HT-29 (cell line): ENCODE measurements around the gene ASF1A.

DNA sequence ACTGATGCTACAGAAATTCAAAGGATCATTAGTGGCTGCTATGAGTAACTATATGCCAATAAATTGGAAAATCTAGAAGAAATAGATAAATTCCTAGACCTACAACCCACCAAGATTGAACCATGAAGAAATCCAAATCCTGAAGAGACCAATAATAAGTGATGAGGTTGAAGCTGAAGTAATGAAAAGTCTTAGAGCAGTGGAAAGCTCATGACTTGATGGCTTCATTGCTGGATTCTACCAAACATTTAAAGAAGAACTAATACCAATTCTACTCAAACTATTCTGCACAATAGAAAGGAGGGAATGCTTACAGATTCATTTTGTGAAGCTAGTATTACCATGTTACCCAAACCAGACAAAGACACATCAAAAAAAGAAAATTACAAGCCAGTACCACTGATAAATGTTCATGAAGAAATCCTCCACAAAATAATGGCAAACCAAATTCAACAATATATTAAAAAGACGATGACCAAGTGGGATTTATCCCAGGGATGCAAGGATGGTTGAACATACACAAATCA, 23.1 kb downstream of the NUS1 start:
- RAMPAGE, long total RNA: no peak

- RAMPAGE, long total RNA: no peak
Observed at GRCh38 chr6:117999134-117999563, 92.1 kb downstream of the SLC35F1 start.

DNA sequence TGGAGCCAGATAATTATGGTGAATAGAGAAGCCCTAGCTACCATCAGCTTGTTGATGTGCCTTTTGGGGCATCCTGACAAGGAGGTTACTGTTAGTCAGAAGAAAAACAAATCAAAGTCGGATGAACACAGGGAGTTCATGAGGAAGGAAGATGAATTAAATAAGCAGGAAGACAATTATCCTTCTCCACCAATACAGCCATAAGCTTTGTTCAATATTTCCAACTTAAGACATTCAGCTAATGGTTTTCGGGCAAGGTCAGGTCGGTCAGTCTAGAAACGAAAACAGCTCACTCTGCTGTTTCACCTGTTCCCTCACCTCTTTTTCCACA, 163.7 kb upstream of the PLN start:
- RAMPAGE, long total RNA: no peak

GRCh38 chr6:118821521-118822032, 72.4 kb upstream of the ASF1A start:
- RAMPAGE, long total RNA: no peak

DNA sequence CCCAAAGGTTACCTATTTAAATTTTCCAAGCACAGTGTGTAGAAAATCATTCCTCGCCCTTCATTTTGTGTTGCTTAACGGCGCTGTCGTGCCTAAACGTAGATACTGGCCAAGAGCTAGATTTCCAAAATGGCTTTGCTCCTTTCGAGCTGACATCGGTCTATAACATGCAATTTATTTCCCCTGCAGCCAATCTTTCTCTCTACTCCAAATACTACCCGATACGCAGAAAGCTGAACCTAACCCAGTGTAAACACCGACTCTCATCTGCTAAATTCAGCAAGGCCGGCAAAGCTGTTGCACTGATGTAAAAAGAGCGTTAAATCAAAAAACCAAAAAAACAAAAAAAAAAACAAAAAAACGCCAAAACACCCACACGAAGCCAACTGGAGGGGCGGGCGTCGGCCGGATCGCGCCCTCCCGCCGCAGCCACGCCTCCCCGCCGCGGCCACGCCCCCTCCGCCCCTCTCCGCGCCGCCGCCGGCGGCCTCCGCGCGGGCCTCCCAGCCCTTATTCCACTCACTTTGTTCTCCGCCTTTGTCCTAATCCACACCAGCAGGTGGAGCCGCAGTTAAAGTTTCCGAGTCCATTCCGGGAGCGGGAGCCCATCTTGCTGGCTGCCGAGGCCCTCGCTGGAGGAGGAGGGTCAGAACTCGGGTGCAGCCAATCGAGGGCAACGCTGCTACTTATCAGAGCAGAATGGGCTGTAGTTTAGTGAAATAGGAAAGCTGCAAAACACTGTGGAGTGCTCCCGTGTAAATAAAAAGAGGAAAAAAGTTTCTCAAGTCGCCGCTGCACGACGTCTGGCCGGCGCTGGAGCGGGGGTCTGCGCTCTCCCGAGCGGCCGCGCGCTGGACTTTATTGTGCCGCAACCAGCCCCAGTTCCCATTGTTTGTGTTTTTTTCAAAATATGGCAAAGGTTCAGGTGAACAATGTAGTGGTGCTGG, at the start of gene ASF1A:
TSS of gene ASF1A (plus strand) at position 649 of the 947 bp plus-strand sequence.
- RAMPAGE, long total RNA: start-site peak on the plus strand centred at position 666 of the sequence, 107 bp wide, 59 and 143 reads in 2 replicates

DNA sequence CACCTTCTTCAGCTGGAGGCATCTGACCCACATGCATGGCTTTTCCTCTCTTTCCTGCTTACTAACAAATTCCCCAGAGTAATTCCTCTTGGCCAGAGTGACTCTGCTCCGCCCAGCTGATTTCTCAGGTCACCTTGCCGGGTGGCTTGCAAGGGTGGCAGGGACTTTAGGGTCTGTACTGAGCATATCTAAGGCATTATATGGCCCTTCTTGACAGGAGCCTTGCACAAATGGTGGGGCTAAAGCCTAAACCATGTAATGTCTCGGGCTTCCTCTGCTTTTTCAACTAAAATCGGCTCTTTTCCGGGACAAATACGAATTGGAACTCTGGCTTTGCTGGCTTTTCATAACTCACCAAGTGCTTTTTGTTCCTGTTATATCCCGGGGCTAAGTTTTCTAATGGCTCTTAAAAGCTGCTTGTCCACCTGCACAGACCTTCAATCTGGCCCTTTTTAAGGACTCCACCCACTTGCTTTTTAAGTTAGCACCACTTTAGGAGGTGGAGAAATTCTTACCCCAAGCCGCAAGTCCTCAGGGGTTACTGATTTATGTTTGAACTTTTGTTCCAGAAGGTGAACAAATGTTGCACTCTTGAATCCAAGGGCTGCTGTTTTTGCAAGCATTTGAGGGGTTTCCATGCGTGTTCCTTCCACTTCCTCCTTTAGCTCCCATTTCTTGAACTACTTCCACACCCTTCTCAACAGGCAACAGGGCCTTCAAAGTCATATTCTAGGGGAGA, 37.9 kb downstream of the FAM184A start:
- RAMPAGE, long total RNA: no peak

GRCh38 chr6:119075960-119076988, 2.2 kb downstream of the FAM184A start:
- RAMPAGE, long total RNA: no peak

- RAMPAGE, long total RNA: no peak
Observed at GRCh38 chr6:119204432-119204963, 126.0 kb upstream of the FAM184A start.

- RAMPAGE, long total RNA: no peak
Observed at GRCh38 chr6:119269227-119270088, 80.1 kb downstream of the MAN1A1 start.

- RAMPAGE, long total RNA: no peak
Observed at GRCh38 chr6:119286497-119287209, 62.9 kb downstream of the MAN1A1 start.

- RAMPAGE, long total RNA: no peak
Observed at GRCh38 chr6:119442730-119443336, 93.3 kb upstream of the MAN1A1 start.

- RAMPAGE, long total RNA: no peak
Observed at GRCh38 chr6:119454666-119455146, 105.1 kb upstream of the MAN1A1 start.

DNA sequence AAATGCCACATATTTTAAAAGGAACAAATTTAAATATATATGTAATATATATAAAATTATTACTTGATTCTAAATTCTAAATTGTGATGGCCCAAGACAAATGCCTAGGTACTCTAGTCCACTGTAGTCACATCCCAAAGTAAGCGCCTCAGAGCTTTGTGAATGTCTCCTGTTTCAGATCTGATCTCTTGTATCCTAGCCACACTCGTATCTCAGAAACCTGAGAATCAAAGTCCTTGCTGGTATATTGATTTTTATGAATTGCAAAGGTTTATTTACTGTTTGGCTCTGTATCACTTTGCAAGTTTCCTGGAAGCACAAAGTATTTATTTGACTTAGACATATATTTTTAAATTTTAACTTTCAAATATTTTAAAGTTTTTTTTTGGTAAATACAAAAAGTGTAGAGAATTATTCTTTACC, 148.8 kb upstream of the MAN1A1 start:
- RAMPAGE, long total RNA: no peak

DNA sequence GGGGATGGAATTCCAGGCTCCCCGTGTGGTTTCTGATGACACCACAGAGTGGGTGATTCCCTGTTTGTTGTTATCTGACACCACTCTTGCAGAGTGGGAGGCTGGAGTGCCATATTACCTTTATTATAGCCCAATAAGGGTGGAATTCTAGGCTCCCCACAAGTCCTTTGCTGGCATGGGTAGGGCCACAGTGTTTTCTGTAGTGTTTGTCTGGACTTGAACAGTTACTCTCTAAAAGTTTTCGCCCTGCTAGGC, 264.7 kb upstream of the MAN1A1 start:
- RAMPAGE, long total RNA: no peak

DNA sequence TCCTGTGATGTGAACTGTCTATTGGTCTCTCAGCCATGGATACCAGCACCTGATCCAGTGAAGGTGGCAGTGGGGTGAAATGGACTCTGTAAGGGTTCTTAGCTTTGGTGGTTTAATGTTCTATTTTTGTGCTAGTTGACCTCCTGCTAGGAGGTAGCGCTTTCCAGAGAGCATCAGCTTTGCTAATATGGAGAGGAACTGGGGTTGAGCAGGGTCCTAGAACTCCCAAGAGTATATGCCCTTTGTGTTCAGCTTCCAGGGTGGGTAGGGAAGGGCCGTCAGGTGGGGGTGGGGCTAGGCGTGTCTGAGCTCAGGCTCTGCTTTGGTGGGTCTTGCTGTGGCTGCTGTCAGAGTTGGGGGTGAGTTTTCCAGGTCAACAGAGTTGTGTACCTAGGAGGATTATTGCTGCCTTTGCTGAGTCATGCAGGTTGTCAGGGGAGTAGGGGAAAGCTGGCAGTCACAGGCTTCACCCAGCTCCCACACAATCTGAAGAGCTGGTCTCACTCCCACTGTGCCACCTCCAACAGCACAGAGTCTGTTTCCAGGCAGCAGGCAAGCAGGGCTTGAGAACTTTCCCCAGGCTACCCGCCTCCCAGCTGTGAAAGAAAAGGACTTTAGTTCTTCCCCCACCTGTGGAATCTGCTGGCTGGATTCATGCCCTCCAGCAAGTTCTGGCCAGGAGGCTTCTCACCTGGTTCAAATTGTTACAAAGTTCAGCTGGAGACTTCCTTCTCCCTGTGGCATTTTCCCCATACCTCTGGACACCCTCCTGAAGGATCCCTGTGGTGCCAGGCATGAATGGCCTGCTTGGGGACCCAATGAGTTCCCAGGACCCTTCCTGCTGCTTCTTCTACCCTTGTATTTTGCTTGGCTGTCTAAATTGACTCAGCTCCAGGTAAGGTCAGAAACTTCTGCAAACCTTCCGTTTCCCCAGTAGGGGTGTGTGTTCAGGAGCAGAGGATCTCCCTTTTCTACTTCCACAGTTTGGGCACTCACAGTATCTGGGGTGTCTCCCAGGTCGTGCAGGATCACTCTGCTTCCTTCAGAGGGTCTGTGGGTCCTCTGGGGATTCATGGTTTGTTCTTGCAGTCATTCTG, 377.9 kb upstream of the MAN1A1 start:
- RAMPAGE, long total RNA: no peak

DNA sequence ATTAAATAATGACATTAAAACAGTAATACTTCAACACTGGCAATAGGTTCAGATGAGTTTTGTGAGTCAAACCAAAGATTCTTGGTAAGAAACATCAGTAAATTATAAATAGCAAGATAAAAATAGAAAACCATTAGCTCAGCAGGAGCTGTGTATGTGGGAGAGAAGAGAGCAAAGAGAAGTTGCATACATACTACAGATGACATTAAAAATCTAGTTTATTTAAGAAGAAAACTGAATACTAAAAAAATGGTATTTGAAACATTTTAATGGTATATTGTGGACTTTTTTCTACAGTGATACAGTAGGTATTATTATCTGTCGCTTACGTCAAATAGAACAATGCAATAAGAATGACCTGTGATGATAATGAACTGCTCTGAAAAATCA, 149.2 kb downstream of the GJA1 start:
- RAMPAGE, long total RNA: no peak

GRCh38 chr6:121615713-121616027, 180.2 kb downstream of the GJA1 start:
- RAMPAGE, long total RNA: no peak

GRCh38 chr6:121686579-121687069, 251.2 kb downstream of the GJA1 start:
- RAMPAGE, long total RNA: no peak

DNA sequence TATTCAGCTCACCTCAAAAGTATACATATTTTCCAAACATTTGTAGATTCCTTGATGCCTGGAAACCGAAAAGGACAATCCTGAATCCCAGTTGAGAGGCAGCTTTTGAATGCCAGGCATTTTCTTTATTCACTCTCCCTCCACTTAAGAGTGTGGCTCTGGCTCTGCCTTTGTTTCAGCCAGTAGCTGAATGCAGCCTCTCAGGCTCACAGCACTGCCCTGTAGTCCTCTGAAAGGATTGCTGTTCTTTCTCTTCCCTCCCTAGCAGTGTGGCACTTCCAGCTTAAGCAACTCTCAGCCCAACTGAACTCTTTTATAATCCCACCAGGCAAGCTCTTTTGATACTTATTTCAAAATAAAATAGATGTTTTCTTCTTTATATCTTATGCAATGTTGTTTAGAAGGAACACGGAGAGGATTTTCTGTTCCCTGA, 415.6 kb downstream of the GJA1 start:
- RAMPAGE, long total RNA: no peak

DNA sequence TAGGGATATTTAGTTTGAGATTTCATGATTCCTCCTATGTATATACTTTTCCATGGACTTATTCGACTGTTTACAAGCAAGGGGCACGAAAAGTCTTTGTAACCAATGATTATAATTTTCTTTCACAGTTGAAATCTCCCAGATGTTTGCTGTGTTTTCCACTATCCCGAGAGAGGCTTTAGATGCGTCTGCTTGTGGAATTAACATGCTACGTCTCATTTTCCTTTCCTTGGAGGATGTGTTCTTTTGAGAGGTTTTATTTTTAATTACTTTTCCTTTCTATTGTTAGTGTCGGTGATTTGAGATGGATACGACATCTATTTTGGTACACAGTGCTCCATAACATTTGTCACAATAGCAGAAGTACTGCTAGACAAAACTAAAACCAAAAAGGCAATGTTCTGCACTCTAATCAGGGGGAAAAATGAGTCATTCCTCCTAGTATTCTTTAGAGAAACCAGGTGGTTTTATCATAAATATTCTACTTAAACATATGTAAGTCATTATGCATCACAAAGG, 356.2 kb upstream of the HSF2 start:
- RAMPAGE, long total RNA: no peak